Colic lymph node (tissue), 1 donor: ENCODE results near the genes SRSF4 and LAPTM5.

- PRO-cap: no peak
Measured at GRCh38 chr1:28321897-28322784, 6.7 kb upstream of the MED18 start.

DNA sequence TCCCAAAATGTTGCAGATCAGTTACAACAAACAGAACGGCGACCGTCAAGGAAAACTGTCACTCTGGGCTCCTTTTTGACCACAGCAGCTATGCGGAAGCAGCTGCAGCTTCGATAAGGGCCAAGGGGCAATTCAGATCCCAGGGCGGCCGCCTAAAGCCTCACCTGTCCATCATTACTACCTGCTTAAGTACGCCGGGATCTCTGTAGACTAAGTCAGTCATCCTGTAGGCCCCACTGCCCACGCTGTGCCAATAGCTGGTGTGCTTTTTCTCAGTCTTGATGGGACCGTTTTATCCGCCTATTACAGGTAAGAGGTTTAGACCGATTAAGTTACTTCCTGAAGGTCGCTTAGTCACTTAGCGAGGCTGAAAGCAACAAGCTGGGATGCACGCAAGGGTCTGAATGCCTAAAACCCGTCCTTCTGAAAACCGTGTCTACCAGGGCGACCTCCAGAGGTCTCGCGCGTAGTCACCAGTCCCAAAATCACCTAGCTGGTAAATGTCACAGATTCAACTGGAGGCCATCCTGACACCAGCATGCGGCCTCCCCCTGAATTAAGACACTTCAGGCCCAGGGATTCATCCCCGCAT lies 11.0 kb upstream of the RAB42 start:
- PRO-cap: unidirectional peak, plus-strand start at position 214 of the sequence; unidirectional peak, plus-strand start at position 357 of the sequence; unidirectional peak, plus-strand start at position 508 of the sequence

- PRO-cap: no peak
Measured at GRCh38 chr1:28748271-28748811, 11.6 kb downstream of the YTHDF2 start.

GRCh38 chr1:28881974-28882634 lies 32.3 kb upstream of the EPB41 start:
- PRO-cap: no peak

DNA sequence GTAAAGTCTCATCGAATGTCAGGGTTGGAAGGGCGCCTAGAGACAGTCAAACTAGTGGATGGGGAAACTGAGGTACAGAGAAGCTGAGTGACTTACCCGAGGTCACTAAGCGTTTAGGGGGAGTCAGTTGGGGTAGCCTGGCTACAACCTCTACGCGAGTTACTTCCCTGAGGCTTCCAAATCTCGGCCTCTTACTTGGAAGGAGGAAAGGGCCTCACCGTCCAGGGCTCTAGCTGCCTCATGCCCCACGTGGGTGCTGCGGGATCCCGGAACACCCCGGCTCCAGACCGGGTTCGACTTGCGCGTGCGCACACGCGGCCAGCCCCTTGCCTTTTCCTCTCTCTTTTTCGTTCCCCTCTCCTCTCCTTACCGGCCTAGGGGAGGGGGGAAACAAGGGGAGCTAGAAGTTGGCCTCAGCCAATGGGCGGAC lies 345 bp upstream of the EPB41 start:
- PRO-cap: bidirectional peak, plus-strand start outside the sequence, minus-strand start at position 364 of the sequence

DNA sequence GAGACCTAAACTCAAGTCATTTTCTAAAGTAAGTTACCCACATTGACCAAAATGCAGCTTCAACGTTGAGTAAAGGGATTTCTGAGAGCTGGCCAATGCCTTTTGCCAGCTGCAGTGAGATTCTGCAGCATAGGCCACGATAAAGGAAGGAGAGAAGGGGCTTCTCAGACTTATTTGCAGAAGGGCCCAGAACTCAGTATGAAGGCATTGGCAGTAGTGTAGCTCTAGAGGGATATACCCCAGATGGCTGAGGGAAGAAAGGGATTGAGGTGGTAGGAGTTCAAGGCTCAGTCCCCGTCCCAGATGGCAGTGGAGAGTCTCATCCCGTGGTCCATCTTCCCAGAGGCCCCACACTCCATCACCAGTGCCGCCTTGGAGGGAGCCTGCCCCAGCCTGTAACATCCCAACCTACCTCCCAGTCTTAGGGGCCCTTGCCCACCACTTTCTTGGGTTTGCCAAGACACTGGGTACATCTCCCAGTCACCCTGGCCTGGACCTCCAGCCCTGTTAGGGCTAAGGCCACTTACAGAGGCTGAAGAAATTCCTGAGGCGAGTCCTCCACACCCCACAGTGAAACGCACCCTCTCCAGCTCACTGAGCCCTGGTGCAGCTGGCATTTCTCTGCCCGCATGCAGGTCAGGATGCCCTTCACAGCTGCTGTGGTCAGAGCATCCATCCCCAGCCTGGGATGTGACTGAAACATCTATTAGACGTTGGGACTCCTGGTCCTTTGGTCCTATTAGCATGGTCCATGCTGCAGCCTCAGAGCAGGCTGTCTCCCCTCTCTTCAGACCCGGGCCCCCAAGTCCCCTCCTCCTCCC lies 3.4 kb downstream of the TMEM200B start:
- PRO-cap: no peak

DNA sequence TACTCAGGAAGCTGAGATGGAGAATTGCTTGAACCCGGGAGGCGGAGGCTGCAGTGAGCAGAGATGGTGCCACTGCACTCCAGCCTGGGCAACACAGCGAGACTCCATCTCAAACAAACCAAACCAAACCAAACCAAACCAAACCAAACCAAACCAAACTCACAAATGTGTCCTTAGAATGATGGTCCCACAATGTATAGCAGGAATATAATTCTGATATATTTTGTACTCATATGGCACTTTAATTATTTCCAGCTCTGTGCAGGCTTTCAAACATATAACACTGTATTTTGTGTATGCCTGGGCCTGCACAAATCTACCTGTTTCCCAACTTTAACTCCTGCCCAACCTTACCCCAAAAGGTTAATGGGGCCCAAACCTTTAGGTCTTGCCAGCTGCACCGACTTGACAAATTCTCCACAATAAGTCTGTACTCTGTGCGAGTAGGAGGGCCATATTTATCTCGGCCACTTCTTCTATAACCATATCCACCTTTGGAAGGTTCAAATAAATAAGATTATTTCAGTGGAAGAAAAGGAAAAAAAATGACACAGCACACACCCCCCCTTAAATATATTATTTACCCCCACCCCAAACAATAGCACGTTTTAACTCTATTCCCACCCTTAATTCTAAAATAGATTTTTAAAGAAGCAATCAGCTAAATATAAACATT lies 22.6 kb downstream of the SRSF4 start:
- PRO-cap: no peak

DNA sequence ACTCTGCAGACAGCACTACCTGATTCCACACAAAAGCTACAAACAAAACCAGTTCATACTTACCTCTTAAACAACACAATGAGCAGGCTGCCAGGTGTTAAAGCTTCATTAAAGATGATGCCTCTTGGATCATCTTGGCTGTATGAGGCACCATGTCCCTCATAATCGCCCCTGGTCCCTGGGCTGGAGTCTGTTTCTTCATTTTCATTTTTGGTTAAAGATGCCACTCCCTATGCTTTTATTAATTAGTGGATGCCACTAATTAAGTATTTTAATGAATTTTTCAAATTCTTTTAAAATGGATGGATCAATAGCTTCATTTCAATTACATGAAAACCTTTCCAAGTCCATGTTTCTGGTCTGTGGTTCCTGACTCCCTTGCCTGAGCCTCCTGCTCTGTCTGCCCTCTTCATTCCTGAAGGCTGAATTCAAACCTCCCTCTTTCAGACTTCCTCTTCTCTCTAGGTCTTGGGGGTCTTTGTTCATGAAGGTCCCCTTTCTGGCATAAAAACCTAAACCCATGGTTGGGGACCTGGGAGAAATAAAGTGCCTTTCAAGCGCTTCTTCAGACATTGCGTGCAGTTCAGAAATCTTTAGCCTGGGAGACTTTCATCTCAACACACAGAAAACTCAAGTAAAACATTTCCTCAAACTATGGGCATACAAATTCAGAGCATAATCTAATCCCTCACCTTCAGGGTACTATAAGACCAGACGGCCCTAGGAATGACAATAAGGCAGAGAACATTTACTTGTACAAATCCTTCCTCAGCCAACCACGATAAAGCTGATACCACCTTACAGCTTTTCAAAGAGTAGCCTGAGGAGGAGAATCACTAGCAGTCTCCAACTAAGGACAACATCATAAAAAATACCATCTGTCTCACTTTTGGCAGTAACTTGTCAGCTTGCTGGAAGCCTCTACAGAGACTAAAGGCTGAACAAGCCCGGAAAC lies 11.1 kb downstream of the SRSF4 start:
- PRO-cap: no peak

- PRO-cap: bidirectional peak, plus-strand start at chr1:29181493, minus-strand start at chr1:29181417; bidirectional peak, plus-strand start at chr1:29182149, minus-strand start at chr1:29181898
Measured at GRCh38 chr1:29181365-29182349, at the start of gene SRSF4. Gene SRSF4, minus strand, starts transcription at chr1:29181900.

- PRO-cap: no peak
Measured at GRCh38 chr1:29271509-29272096, 35.3 kb downstream of the PTPRU start.

GRCh38 chr1:29283214-29284319 lies 47.2 kb downstream of the PTPRU start:
- PRO-cap: no peak

DNA sequence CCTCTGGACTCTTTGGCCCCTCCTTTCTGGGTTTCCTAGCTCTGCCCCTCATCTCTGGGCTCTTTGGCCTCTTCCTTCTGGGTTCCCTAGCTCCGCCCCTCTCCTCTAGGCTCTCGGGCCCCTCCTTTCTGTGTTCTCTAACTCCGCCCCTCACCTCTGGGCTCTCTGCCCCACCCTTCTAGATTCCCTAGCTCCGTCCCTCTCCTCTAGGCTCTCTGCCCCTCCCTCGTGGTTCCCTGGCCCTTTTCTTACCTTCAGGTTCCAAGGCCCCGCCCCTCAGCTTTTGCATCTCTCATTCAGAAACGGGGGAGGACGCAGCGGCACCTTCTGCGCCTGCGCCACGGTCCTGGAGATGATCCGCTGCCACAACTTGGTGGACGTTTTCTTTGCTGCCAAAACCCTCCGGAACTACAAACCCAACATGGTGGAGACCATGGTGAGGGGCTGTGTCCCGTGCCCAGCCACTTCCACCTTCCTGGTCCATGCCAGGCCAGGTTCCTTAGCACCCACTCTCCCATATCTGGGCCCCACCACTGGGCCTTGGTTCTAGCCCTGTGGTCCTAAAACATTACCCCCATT lies 88.7 kb downstream of the PTPRU start:
- PRO-cap: no peak

DNA sequence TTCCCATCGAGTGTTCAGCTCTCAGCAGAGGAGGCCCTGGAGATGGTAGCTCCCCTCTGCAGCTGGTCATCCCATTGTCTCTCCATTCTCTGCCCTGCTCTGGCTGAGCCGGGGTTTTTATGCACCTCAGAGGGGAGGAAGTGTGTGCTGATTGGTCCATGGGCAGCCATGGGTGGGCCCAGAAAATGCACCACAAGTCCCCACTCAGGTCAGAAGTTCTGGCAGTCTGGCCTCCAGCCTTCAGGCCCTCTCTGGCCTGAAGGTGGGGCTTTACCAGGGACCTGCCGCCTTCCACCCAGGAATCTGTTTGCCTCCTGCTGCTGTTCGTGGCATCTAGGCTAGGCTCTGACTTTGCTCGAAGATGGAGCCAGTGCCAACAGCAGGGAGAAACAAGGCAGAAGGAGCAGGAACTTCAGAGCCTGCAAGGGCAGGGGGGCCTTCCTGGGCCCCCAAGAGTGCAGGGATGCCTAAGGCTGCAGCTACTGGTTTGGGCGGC lies 713.5 kb downstream of the MATN1 start:
- PRO-cap: unidirectional peak, minus-strand start at position 91 of the sequence

GRCh38 chr1:30083820-30084426 lies 639.5 kb downstream of the MATN1 start:
- PRO-cap: no peak

GRCh38 chr1:30731223-30731511 lies 7.8 kb upstream of the MATN1 start:
- PRO-cap: unidirectional peak, plus-strand start at chr1:30731421

GRCh38 chr1:30757542-30758126 lies at the start of gene LAPTM5:
Gene LAPTM5, minus strand, starts transcription at chr1:30757774.
- PRO-cap: bidirectional peak, plus-strand start at chr1:30757960, minus-strand start at chr1:30757774

DNA sequence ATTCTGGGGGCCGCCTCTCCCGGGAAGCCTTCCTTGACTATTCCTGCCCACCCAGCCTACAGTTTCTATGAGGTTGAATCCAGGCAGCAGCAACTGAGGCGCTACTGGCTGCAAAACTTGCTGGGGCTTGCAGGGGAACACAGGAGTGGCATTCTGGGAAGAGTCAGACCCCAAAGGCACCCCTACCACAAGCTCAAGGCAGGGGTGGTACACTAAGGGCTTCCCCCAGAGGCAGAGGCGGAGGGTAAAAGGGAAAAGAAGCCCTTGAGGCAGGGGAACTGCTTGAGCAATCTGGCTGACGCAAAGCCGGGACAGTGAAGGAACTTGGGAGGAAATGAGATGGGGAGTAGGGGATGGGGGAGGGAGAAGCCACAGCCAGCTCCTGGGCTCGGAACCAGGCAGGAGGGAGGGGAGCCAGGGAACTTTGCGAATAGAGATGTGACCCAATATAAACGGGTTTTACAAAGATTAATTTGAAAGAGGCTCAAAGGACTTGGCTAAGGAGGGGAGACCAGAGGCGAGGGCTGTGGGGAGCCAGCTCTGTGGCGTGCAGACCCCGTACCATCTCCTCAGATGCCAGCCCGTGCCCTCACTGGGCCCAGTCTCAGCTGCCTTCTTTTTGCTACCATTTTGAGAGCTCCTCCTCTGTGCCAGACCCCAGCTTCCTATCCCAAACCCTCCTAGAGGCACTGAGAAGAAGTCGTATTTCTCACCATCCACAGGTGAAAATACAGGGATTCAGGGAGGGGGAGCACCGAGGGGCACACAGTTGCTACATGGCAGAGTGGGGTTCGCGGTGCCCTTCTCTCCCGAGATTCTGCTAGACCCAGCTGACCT lies 31.0 kb downstream of the SDC3 start:
- PRO-cap: no peak

DNA sequence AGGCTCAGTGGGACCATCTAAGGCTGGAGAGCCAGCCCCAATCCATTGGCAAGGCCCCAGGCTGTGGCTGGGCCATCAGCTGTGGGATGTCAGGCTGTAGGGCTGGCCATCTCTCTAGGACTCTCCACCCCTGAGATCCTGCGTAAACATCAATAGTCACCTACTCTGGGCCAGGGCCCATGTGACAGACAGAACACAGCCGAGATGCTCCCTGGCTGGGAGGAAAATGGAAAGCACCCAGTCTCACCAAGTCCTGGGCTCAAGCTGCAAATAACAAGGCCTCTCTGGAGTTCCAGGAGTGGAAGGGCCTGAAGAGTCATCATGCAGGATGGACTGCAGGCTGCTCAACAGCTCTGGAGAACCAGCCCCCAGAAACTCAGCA lies 7.4 kb downstream of the SDC3 start:
- PRO-cap: no peak

GRCh38 chr1:30933982-30934258 lies 25.4 kb upstream of the SDC3 start:
- PRO-cap: no peak

- PRO-cap: no peak
Measured at GRCh38 chr1:31066052-31066388, 503 bp upstream of the PUM1 start.